Parietal lobe (tissue), 2 donors: ENCODE data around the gene DTNBP1.

GRCh38 chr6:15298939-15299480, 53.1 kb downstream of the JARID2 start:
- RAMPAGE, long total RNA: no peak

GRCh38 chr6:15317815-15318158, 71.9 kb downstream of the JARID2 start:
- RAMPAGE, long total RNA: no peak

DNA sequence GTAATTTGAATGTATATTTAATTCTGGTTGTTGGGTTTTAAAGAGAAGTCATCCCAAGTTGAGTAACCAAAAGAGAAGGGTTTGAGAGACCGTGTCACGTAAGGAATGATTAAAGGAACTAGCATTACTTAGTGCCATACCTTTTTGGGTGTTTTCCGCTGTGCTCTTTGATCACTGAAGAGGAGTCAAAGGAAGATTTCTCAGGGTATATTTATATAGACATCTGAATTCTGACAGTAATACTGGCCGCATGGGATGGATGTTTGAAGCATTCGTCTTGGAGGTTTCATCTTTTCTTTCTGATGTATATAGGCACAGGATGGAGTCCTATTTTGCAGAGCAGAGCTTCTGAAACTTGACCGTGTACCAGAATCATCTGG, 122.6 kb downstream of the JARID2 start:
- RAMPAGE, long total RNA: no peak

- RAMPAGE, long total RNA: no peak
Observed at GRCh38 chr6:15399788-15400580, 154.1 kb downstream of the JARID2 start.

GRCh38 chr6:15473404-15474293, 189.2 kb downstream of the DTNBP1 start:
- RAMPAGE, long total RNA: no peak

DNA sequence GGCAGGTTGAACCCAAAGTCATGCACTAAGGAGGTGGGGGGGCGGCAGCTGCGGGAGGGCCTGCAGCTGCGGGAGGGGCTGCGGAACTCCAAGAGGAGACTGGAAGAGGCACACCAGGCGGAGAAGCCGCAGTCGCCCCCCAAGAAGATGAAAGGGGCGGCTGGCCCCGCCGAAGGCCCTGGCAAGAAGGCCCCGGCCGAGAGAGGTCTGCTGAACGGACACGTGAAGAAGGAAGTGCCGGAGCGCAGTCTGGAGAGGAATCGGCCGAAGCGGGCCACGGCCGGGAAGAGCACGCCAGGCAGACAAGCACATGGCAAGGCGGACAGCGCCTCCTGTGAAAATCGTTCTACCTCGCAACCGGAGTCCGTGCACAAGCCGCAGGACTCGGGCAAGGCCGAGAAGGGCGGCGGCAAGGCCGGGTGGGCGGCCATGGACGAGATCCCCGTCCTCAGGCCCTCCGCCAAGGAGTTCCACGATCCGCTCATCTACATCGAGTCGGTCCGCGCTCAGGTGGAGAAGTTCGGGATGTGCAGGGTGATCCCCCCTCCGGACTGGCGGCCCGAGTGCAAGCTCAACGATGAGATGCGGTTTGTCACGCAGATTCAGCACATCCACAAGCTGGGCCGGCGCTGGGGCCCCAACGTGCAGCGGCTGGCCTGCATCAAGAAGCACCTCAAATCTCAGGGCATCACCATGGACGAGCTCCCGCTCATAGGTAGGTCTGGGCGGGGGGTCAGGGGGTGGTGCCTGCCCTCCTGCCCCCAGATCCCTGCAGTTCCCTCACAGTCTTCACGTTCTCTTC, 166.2 kb downstream of the DTNBP1 start:
- RAMPAGE, long total RNA: no peak

GRCh38 chr6:15509259-15510150, 153.3 kb downstream of the DTNBP1 start:
- RAMPAGE, long total RNA: no peak

DNA sequence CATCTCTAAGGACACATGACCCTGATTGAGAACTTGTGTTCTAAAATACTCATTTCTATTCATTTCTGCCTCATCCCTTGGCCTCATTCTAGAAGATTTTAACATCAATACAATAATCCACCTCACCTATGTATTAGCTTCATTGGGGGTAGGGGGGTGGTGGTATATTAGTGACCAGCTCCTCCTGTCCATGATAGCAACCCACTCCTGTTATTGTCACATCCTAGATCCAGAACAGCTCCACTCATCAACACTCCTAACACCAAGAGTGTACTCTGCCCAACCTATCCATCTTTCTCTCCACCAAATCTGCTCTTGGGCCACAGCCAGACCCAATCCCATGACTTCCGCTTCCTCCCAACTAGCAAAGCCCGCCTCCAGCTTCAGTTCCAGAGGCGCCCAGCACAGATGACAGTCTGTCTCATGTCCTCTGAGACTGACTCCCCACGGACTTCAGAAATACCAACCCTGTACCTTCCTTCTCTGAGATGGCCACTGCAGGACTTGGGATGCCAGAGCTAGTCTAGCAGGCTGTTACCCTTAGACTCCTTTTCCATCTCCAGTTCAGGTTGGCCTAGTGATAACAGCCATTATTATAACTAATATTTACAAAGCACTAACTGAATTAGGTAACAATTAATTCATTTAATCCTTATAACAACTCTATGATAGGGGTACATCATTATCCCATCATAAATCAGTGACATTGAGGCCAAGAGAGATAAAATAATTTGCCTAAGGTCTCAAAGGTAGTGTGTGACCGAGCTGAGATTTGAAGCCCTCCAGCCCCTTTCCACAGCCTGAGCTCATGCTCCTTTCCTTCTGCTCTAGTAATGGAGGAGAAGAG, 48.5 kb downstream of the DTNBP1 start:
- RAMPAGE, long total RNA: no peak

DNA sequence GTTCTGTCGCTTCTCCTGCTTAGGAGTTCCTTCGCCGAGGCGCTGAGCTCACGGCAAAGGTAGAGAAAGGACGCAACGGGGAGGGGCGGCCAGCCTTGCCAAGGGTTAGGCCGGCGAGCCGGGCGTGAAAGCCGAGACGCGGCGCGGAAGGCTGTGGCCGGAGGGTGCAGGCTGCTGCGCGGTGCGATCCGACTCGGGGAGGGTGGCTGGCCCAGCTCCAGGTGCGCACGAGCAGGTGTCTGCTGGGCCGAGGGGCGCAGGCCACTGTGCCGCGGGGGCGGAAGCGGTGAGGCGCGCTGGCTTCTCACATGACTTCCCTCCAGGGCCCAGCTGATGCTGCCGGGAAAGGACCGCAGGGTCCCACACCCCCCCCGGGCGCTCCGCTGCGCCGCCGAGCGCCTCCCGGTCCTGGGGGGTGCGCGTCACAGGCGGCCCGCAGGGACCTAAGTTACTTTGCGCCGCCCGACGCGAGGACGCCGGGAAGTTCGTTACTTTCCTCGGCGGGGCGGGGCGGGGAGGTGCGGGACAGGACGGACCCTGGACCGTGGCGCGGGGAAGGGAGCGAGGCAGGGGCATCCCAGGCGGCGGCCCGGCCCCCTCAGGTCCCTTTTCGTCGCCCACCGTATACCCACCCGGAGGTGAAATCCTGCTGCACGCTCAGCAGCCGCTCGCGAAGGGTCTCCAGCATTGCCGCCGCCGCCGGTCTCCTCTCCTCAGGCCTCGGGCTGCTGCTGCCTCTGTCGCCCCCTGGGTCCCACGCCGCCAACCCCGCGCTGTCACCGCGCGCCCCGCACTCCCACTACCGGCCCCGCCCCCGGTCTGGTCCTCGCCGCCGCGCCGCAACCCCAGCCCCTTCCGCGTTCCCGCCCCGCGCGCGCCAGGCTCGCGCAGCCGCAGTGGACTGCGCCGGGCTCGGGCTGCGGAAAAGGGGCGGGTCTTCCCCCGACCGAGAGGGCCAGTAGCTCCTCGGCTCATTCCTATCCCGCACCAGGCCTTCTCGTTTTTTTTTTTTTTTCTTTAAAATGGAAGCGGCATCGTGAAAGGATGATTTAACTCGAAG, at the start of gene DTNBP1:
DTNBP1 (minus strand) TSS at position 847 of the 1,060 bp plus-strand sequence.
- RAMPAGE, long total RNA: no peak

DNA sequence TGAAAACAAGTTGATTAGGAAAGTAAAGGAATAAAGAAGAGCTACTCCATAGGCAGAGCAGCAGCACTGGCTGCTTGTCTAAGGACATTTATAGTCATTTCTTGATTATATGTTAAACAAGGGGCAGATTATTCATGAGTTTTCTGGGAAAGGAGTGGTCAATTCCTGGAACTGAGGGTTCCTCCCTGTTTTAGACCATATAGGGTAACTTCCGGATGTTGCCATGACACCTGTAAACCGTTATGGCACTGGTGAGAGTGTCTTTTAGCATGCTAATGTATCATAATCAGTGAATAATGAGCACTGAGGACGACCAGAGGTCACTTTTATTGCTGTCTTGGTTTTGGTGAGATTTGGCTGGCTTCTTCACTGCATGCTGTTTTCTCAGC, 232.9 kb upstream of the DTNBP1 start:
- RAMPAGE, long total RNA: no peak

DNA sequence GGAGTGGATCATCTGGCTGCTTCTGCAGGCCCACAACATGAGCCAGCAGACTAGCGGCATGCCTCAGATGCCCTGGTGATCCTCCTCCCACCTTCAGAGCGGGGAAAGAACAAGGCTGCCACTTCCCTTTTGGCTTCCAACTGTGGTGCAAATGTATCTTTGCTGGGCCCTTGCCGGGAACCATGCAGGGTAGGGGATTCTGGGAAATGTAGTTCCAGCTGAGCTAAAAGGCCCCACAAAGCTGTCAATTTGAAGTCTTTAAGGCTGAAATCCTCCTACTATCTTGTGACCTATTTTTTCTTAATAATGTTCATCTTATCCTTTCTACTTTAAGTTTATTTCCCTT, 167.6 kb upstream of the MYLIP start:
- RAMPAGE, long total RNA: no peak

GRCh38 chr6:16146385-16147424, 17.8 kb downstream of the MYLIP start:
- RAMPAGE, long total RNA: no peak

DNA sequence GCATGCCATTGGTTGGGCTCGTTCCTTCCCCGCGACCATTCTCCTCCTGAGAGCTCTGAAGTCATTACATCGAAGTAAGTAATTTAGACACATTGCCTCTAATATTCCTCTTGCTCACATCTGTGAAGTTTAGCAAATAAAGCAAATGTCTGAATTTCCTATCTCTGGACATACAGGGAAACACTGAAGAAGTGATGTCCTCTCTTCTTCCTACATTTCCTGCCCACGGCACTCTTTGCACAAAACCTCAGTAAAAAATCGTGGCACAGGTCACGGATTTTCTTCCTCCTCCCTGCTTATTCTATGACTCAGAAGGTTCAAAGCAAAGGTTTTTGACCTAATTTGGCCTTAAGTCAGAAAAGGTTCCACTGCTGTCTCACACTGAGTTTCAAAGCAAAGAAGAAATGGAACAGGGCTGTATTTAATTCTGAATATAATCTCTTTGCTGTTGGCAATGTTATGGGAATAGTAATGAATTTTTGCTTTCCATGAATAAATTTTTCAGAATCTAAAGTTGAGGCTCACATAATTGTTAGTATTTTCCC, 117.7 kb downstream of the GMPR start:
- RAMPAGE, long total RNA: no peak

DNA sequence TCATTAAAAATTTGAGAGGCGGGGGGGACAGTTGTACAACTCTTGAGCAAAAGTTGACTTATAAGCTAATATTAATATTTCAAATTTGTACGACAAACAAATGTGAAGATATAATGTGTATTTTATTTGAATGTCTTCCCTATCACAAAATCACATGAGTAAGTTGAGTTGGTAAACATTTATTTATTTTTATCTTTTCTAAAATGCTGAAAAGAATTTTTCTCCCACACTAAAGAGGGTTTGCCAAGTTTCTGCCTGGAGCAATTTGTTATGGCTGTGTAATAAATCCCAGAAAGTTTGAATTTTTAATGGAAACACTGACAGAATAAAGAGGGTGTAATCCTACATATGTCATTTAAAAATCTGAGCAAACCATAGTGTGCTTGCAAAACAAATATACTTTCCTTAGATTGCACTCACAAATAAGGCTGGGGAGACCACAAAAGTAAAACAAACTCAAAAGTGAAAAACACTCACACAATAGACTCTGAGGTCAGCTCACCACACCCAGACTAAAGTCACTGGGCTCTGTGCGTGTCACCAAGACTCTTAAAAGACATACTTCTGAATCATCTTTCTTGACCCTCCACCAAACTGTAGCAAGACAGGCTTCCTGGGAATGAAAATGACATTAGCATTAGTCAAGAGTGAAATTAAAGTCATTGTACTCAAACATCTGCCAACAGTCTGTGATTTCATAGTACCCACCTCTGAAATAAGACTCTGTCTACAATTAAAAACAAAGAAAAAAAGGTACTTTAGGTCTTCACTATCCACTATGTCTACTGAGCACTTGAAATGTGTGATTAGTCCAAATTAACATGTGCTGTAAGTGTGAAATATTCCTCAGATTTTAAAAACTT, 4.8 kb upstream of the ATXN1 start:
- RAMPAGE, long total RNA: no peak

DNA sequence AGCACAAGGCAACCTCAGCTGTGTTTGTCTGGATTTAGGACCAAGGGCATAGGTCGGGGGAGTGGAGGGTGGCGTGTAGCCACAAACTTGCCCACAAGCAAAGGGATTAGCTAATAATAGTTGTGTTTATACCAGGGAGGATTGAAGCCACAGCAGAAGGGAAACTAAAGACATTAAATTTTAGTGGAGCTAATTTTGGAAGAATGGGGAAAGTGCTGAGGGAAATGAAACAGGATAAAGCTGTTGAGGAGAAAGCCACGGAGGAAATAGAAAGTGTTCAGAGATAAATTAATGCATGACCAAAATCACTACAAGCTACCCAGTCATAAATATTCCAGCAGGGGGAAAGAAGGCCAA, 115.7 kb upstream of the STMND1 start:
- RAMPAGE, long total RNA: no peak

GRCh38 chr6:17278652-17279086, 2.5 kb upstream of the RBM24 start:
- RAMPAGE, long total RNA: no peak

- RAMPAGE, long total RNA: no peak
Observed at GRCh38 chr6:17289473-17290161, 8.5 kb downstream of the RBM24 start.

GRCh38 chr6:17601383-17601744, 1.3 kb downstream of the FAM8A1 start:
- RAMPAGE, long total RNA: no peak

DNA sequence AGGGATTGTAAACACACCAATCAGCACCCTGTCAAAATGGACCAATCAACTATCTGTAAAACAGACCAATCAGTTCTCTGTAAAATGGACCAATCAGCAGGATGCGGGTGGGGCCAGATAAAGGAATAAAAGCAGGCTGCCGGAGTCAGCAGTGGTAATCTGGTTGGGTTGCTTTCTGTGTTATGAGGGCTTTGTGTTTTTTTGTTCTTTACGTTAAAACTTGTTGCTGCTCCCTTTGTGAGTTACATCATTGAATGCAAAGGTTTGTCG, 22.6 kb upstream of the NUP153 start:
- RAMPAGE, long total RNA: no peak

GRCh38 chr6:17763996-17764893, 57.5 kb upstream of the NUP153 start:
- RAMPAGE, long total RNA: no peak